ENCODE measurements around the genes ZNF652 and PHB1.

- RRBS, result no CpG with 5 or more reads among the region's 5 CpGs
Measured at GRCh38 chr17:49358471-49359225, 3.4 kb downstream of the ZNF652 start.

DNA sequence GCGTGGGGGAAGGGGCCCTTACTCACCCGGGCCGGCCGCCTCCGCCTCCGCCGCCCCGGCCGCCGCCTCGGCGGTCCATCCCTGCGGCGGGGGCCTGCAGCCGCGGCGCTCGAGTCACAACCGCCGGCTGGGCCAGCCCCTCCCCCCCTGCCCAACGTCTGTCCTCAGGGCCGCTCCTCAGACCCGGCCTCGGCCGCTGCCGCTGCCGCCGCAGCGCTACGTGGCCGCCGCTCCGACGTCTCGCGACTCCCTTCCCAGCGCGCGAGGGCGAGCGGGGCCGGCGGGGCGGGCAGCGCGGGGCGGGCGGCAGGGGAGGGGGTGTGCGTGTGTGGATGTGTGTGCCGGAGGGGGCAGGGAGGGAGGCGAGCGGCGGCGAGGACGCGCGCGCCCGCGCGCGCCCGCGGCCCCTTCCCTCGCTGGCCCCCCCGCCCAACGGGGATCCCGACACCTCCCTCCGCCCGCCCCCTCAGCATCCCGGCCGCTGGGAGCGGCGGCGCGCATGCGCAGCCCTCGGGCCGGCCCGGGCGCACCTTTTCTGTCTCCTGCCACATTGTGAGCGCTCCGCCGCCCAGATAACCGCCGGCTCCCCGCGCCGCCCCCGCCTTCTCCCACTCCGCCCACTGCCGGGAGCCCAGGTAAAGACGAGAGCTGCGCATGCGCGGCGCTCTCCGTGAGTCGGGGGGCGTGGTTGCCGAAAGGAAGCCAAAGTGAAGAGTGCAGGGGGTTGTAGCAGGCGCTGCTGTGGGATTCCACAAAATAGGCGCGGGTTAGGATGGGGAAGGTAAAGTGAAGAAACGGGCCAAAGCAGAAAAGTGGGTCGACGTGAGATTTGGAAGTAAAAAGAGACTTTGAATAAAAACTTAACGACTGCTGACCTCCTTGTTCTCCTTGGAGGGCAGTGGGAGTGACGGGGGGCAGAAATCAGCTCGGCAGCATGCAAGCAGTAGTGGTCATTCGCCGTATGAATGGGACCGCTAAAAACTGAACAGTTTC is at the start of gene ZNF652:
TSS of gene ZNF652 (minus strand) at position 368 of the 993 bp plus-strand sequence.
- RRBS, result 2% methylated on average over 52 of the region's 113 CpGs

DNA sequence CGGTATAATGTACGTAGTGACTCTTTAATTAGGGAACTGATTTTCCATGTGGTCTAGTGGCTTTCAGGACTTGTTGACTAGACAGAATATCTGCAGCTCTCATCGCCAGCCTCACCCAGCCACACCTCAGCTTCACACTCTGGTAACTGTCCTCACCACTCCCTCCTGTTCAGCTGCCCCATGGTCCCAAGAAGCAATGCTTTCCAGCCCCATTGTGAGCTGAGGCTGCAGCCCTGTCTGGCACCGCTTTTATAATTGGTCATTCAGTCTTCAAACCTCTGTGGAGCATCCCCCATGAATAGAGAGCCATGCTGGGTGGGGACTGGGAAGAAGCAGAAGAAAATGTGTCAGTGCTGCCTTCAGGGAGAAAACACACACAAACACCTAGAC is 24.7 kb downstream of the PHB1 start:
- RRBS, result no CpG with 5 or more reads among the region's 4 CpGs

GRCh38 chr17:49414417-49415533 is at the start of gene PHB1:
PHB1 (minus strand) TSS chr17:49414882.
- RRBS, result under 1% methylated on average over 5 of the region's 45 CpGs

GRCh38 chr17:49438255-49438984 is 23.7 kb upstream of the PHB1 start:
- RRBS, result 14% methylated on average over 2 of the region's 24 CpGs

GRCh38 chr17:49496471-49496835 is 1.4 kb downstream of the NGFR start:
- RRBS, result 2% methylated on average over 12 of the region's 49 CpGs

DNA sequence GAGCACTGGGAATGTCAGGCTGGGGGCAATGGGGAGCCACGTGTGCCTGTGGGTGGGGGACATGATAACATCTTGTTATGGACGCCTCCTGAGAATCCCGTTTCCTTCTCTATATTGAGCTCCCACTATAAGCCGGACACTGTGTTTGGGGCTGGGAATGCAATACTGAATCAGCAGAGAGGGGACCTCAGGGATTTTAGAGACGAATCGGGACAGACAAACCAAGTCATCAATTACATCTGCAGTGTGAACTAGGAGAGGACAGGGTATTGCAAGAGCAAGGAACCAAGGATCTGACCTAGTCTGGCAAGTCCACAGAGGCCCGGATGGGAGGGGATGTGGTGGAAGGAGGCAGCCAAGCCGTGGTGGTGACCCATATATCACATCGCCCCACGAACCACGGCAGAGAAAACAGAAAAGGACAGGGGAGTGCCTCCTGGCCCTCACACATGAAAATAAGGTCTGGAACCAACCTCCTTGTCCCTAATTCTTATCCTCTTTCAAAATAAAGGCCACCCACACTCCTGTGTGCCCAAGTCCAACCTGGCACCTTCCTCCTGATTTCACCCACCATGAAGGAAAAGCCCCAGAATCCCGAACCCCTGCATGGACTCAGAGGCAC is 28.1 kb upstream of the NXPH3 start:
- RRBS, result no CpG with 5 or more reads among the region's 12 CpGs

GRCh38 chr17:49556188-49556649 is 19.5 kb upstream of the NXPH3 start:
- RRBS, result 8% methylated on average over 9 of the region's 27 CpGs

- RRBS, result no CpG with 5 or more reads among the region's 6 CpGs
Measured at GRCh38 chr17:49604416-49604936, 28.8 kb downstream of the NXPH3 start.

DNA sequence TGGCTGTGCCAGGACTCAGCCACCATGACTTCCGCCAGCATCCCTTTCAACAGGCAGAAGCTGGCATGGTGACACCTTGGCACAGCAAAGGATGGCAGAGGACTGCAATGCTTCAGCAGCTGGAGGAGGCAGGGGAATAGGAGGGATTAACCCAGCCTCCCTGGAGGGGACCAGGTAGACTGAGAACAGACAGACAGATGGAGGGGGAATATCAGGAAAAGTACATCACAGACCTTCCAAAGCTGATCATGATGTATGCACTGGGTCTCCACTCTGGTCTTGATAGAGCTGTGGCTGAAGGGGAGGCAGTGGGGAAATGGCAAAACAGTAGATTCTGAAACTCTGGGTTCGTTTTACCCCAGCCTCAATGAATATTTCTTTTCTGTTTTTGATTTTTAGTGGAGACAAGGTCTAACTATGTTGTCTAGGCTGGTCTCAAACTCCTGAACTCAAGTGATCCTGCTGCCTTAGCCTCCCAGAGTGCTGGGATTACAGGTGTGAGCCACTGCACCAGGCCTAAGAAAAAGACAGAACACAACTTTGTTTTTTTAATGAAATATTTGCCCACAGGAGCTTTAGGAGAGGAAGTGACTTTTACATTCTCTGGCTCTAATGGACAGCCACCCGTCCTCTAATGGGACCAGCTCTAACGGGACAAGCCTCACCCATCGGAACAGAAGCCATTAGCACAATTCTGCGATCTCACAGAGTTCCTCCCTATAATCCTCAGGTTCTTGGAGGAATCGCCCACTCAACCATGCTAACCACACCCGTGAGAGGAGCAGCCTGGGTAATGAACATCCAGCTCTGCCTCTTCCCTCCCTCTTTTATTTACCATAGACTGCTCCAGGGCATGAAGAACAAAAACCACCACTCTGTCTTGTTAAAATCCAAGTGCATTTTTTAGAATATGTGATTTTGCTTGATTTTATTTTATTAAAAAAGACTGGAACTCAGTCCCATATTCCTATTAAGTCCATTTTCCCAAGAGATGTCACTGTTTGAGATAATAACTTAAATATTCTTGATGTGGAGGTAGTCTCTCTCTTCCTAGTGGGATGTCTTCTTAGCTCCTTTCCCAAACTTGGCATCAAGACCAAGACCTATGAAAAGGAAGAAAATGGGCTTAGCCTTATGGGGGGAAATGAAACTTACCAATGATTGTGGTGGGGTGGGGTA is 7.0 kb downstream of the SLC35B1 start:
- RRBS, result no CpG with 5 or more reads among the region's 8 CpGs

- RRBS, result no CpG with 5 or more reads among the region's 9 CpGs
Measured at GRCh38 chr17:49740734-49742037, 22.7 kb downstream of the FAM117A start.

DNA sequence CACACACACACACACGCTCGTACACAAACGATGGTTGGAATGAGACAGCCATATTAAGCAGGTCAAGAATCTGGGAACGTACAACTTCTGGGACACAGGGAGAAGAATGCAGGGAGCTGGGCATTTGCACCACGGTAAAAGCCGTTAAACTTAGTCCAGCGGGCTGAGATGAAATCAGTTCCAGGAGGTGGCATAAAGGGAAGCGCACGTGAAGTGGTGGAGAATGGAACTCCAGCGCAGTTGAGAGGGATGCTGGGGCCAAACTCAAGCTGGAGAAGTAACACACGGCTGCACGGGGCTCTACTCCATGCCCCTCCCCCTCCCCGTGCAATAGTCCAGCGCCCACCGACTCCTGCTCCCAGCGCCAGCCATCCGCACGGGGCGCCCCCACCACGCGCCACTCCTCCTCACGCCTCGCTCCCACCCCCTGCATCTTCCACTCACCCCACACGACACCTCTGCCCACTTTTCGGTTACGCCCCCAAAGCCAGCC is 736 bp downstream of the FAM117A start:
- RRBS, result no CpG with 5 or more reads among the region's 26 CpGs

DNA sequence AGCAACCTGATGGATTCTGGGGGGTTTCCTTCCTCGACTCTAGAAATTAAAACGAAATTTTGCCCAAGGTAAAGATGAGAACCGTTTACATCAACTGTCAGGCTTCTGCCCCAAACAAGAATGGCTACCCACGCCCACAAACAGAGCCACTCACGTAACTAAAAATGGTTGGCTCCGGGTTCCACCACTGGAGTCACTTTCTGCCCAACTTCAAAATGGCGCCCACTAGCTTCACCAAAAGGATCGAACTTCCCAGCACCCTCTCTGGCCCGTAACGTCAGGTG is 196 bp upstream of the KAT7 start:
- RRBS, result no CpG with 5 or more reads among the region's 10 CpGs

GRCh38 chr17:50047255-50048168 is 8.4 kb upstream of the ITGA3 start:
- RRBS, result no CpG with 5 or more reads among the region's 13 CpGs

DNA sequence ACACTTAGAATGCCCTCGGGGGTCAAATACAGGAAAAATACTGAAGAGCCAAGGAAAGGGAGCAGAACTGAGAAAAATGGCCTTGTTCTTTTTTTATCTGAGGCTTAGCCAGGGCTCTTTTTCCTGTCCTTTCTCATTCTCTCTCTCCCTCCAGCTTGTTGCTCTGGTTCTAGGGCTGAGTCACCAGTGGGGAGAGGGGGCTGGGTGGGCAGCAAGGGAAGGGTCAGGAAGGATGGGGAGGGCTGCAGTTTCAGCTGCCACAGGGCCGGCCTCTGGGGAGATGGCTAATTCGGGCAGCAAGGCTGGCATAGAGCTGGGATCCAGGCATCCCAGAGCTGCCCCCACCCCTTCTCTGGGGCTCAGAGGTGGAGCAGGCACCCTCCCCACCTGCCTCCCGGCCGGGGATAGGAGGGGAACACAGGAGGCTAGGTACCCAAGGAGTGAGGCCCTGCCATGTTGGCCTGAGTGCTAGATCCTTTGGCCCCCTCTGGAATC is 3.9 kb downstream of the ITGA3 start:
- RRBS, result no CpG with 5 or more reads among the region's 5 CpGs

DNA sequence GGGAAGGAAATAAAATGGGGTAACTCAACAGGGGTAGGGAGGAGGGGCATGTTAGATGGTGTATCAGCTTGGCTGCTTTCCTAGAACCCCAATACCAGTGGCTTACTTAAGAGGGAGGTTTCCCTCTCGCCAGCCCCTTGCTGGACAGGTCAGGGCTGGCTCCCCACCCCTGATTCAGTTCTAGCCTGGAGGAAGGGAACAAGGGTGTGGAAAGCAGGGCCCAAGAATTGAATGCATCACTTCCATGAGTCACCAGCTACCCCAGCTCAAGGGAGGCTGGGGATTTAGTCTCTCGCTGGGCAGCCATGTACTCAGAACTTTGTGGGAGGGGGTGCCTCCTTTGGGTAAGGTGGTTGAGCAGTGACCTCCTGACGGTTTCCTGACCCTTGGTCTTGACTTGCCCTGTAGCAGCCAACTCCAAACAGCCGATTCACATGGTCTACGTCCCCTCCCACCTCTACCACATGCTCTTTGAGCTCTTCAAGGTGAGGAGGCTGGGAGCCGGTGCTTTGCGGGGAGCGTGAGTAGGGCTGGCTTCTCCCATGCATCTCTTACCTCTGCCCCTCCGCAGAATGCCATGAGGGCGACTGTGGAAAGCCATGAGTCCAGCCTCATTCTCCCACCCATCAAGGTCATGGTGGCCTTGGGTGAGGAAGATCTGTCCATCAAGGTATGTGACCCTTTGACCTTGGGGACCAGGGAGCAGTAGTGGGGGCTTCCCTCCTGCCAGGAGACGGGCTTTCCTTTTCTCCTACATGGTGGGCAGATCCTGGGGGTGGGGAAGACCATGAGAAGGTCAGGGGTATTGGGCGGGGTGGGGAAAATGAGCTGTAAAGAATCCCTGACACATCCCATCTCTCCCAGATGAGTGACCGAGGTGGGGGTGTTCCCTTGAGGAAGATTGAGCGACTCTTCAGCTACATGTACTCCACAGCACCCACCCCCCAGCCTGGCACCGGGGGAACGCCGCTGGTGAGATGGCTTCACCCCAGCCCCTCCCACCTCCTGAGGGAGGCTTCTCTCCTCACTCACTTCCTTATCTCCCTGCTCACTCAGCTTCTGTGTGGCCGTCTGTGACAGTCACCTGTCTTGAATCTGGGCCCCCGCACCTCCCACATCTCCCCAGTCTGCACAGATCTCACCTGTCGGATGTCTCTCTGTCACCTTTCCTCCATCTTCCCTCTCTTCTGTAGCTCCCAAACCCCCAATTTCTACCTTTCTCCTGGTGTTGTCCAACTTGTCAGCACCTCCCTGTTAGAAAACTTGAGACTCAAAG is 13.0 kb downstream of the PDK2 start:
- RRBS, result no CpG with 5 or more reads among the region's 20 CpGs

DNA sequence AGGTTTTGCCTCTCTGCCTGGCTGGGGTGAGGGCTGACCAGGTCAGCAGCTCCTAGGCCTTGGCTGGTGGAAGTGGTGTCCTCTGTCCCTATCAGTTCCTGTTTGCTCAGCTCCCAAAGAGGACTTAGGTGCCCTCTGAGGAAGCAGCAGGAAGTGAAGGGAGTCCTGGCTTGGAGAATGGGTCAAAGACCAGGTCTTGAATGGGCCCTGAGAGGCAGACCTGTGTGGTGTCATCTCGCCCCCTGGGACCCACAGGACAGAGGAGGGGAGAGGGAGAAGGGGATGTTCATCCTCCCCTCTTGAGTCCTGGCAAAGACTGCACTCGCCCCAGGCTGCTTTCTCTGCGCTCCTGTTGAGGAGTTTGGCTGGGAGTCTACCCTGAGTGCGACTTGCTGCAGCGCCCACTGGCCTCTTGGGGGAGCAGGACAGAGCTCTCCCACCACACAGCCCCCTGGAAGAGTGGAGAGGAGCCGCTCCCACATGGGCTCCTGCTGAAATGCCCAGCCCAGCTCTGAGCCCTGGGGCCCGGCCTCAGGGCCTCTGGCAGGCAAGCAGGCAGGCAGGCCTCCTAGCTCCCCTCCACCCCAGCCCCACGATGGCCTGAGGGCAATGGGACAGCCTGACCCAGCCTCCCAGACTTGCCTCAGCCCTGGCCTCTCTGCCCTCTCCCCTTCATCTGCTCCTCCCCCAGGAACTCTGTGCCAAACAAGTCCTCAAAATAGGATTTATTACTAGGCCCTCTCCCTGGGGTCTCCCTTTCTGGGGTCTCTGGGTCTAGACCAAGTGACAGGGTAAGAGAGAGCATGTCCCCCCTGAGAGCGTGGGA is 17.0 kb downstream of the PDK2 start:
- RRBS, result no CpG with 5 or more reads among the region's 9 CpGs

- RRBS, result no CpG with 5 or more reads among the region's 15 CpGs
Measured at GRCh38 chr17:50141201-50141733, 9.2 kb downstream of the PPP1R9B start.

- RRBS, result no CpG with 5 or more reads among the region's 6 CpGs
Measured at GRCh38 chr17:50151348-50151584, 789 bp upstream of the PPP1R9B start.

All from iris pigment epithelial cell (primary cell).